ENCODE measurements around the genes RENBP and DKC1.

DNA sequence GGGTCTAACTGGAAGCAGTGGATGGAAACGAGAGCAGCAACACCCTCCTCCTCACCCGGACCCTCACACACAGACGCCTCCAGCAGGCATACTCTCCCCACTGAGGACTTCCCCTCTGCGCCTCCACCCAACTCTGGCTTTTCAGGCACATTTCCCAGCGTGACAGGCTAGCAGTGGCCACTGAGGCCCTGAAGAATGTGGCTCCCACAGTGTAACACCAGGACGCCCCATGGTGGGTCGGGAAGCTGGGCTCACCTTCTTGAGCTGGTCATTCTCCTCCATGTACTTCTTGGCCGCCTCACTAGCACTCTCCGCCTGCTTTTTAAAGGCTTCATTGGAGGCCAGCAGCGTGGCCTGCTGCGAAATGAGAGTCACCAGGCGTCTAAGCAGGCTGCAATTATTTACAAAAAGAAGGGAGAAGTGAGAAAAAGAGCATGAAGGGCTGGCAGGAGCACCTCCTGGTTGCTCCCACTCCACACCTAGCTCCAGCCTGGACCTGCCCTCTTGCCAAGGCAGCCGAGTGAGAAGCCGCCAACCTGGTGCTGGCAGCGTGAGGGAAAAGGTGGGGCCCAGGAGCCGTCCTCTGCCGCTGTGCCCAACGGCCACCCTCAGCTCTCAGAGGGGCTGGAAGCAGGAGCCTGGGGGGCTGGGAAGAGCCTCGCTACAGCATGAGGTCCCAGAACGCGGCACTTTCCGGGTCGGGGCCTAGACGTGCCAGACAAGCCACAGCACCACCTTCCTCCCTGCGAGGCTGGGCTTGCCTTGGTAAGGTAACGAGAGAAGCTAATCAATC lies 16.2 kb downstream of the SLC6A8 start:
- PRO-cap: no peak

DNA sequence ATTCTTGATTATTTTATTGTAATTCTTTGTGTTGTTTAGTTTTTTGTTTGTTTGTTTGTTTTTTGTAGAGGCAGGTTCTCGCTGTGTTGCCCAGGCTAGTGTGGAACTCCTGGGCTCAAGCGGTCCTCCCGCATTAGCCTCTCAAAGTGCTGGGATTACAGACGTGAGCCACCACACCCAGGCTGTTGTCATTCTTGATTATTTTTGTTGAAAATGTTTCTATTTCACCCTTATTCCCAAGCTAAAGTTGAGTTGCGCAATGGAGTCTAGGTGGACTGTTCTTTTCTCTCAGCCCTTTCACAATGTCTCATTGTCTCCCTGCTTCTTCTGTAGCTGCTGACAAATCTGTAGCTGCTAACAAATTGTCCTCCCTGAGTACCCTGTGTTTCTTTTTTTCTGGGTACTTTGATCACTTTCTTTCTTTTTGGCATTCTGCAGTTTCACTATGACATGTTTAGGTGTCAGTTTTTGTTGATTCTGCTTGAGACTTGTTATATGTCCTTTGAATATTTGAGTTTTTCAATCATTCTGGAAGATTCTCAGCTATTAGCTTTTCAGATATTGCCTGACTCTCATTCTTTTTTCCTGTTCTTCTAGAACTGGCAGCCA lies 6.4 kb downstream of the ABCD1 start:
- PRO-cap: no peak

DNA sequence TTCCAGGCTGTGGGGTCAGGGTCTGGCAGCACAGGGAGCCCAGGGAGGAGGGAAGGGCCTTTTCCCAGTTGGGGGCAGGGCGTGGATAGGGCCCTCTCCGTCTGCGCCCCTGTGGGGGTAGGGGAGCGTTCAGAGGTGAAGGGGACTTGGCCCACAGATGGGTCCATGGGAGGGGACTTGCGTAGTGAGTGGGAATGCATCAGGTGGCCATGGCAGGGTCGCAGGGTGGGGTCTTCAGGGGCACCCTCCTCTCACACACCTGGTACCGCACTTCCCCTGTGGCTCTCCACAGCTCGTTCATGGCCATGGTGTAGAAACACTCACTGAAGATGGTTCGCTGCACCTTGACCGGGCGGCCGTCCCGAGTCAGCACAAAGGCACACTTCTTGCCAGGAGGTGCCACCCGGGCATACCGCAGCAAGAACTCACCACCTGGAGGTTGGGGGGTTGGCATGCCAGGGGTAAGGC lies 1.1 kb downstream of the RENBP start:
- PRO-cap: no peak

GRCh38 chrX:153944130-153945069 lies at the start of gene RENBP:
RENBP (minus strand) TSS chrX:153944643.
- PRO-cap: no peak

DNA sequence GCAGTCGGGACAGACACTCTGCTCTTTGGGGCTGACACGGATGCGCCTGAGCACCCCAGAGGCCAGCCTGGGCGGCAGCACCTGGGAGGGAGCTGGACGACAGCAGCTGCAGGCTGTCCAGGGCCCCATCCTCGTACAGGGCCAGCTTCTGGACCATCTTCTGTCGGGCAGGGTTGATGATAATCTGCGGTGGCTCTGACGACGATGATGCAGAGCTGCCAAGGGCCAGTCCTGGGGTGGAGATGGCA lies 7.3 kb downstream of the IRAK1 start:
- PRO-cap: no peak

- PRO-cap: no peak
Measured at GRCh38 chrX:154012696-154012833, 7.1 kb downstream of the IRAK1 start.

DNA sequence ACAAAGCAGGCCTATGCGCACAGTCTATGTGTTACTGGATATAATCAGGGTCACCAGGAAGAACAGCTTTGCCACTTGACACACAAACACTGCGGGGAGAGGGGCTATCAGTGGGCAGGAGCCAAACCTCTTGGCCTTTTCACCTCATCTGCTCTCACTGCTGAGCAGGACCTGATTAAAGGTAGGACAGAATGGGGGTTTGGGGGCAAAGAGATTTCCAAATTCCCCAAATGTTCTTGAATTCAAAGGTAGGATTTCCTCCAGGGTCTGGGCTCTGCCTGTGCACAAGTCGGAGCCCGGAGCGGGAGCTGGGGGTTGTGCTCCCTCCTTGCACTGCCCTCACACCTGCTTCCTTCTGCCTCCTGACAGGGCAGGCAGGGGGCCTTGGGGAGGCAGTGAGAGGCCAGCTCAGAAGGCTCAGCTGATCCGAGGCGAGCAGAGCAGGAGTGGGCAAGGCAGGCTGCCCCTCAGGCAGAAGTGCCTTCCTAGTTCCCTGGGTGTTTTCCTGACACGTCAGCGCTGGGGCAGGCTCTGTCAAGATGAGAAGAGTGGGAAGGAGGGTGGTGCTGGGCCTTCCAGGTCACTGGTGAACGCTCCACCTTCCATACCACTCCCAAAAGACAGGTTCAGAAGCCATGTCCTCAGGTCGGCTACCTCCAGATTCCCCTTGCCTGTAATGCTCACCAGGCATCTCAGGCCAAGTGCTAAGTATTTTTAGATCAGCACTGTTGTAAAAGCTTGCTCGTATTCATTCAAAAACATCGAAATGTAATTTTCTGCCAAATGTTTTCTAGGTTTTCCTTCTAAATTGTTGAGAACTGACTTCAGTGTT lies 5.5 kb upstream of the IRAK1 start:
- PRO-cap: no peak

- PRO-cap: no peak
Measured at GRCh38 chrX:154084378-154085146, 13.0 kb downstream of the MECP2 start.

GRCh38 chrX:154121390-154121747 lies 22.7 kb upstream of the OPN1LW start:
- PRO-cap: no peak

DNA sequence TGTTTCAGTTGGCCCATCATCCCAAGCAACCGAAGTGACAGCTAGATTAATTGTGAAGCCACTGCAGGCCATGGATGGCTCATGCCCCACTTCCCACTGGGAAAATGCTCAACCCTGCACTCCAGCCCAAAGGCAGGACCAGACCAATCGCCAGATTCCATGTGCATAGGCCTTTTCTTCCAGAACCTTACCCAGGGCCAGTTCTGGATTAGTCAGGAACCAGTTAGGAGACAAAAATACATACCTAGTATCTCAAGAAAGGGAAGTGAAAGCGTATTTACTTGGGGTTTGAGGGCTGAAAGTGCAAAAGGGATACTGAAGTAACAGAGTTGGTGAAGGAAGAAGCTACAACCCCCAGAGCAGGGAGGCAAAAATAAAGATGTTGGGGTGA lies 38.1 kb downstream of the TKTL1 start:
- PRO-cap: no peak

- PRO-cap: no peak
Measured at GRCh38 chrX:154358050-154358825, 16.2 kb downstream of the FLNA start.

DNA sequence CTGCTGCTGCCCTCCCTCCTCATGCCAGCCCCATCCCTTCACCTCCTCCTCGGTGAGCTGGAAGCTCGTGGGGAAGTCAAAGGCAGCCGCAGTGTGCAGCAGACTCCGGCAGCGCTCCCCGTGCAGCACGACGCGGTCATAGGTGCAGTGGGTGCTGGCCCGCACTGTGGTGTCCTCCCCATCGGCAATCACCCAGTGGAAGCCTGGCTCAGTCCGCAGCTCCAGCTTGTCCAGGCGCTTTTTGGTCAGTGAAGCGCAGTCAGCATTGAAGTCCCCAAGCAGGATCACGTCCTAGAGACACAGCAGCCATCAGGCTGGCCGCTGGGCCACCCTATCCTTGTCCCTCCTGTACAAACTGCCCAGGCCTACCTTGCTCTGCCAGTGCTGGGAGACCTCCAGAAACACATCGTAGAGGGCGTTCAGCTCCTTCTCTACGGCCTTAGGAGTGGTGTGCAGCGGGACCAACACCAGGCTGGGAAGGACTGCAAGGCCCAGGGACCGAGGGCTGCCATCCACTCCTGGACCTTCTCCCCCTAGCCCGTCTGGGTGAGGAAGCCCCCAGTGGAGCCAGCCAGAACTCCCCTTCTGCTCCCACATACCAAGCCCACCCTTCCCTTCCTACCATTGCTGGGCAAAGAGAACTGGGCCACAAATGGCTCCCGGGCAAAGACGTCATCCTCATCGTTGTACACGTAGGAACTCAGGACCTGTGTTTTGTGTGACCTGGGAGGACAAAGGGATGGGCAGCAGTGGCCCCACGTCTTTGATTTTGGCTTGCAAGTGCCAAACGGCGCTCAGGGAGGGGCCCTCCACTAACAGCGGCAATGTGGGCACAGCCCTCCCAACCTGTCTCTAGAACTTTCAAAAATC lies 5.0 kb downstream of the RPL10 start:
- PRO-cap: no peak

DNA sequence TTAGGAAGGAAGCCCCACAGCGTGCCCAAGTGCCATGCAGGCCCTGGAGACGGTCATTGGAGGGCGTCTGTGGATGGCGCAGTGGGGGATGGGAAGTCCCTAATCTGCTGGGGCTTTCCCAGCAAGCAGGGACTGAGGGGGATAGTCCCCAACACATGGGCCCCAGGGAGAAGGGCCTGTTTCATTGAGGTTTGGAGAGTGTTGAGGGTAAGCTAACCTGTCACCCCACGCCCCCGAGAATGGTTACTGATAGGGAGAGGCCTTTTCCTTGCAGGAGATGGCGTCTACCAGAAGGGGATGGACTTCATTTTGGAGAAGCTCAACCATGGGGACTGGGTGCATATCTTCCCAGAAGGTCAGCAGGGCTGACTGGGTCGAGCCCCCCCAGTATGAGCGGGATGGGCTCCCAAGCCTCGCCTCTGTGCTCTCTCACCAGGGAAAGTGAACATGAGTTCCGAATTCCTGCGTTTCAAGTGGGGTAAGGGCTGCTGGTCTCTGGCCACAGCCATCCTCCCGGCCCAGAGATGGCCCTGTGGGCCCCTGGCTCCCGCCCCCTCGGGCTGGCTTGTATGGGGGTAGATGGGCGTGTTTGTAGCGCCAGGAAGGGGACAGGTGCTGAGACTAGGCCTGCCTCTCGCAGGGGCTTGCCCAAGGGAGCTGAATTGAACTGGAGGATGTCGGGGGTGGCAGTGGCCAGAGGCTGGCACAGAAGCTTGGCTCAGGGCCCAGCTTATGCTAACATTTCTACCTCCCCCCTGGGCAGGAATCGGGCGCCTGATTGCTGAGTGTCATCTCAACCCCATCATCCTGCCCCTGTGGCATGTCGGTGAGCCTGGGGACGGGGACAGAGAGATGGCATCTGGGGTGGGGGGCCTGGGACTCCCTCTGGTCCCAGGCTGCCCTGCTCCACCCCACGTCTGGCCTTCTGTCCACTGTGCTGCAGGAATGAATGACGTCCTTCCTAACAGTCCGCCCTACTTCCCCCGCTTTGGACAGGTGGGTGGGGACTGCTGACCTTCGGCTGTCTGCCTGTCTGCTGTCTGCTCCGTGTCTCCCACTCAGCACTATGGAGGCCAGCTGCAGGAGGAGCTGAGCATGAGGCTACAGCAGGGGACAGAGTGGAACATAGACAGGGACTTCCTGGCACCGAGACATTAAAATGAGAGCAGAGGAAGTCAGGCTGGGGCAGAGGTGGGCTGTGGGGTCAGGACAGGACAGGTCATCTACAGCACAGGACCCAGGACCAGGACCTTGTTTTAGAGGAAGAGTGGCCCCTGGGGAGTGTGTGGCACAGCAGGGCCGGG lies 8.4 kb downstream of the TAFAZZIN start:
- PRO-cap: no peak

GRCh38 chrX:154440932-154441254 lies 3.0 kb upstream of the FAM50A start:
- PRO-cap: no peak

DNA sequence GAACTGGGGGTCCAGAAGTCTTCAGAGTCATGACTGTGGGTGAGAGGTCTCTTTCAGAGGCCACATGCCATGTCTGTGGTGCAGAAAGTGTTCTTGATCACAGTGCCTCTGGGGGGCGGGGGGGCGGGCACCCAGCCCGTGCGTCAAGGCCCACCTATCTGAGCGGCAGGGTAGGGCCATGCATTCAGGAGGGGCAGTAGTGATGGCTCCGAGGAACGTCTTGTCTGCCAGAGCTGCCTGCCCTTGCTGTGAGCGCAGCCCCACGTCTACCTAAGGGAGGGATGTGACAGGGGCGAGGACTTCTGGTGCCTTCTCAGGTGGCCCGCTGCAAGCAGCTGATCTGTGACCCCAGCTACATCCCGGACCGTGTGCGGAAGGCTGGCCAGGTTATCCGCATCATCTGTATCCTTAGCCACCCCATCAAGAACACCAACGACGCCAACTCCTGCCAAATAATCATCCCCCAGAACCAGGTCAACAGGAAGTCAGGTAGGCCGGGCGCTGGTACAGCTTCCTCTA lies 2.6 kb upstream of the FAM50A start:
- PRO-cap: no peak

- PRO-cap: no peak
Measured at GRCh38 chrX:154517242-154517830, 1.3 kb upstream of the FAM3A start.

DNA sequence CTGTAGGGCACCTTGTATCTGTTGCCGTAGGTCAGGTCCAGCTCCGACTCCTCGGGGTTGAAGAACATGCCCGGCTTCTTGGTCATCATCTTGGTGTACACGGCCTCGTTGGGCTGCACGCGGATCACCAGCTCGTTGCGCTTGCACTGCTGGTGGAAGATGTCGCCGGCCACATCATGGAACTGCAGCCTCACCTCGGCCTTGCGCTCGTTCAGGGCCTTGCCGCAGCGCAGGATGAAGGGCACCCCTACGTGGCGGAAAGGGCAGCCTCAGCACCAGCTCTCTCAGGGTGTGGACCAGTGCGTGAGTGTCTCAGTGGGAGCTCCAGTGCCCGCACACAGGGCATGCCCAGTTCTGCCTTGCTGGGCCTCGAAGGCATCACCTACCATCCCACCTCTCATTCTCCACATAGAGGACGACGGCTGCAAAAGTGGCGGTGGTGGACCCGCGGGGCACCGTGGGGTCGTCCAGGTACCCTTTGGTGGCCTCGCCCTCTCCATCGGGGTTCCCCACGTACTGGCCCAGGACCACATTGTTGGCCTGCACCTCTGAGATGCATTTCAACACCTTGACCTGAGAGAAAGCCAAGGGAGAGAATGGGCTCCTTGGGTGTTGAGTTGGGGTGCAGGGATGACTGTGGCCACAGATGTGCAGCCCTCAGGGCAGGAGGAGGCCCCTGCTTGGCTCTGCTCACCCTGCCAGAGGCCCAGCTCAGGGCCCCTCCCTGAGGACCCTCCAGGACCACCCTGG lies 13.9 kb downstream of the G6PD start:
- PRO-cap: no peak

DNA sequence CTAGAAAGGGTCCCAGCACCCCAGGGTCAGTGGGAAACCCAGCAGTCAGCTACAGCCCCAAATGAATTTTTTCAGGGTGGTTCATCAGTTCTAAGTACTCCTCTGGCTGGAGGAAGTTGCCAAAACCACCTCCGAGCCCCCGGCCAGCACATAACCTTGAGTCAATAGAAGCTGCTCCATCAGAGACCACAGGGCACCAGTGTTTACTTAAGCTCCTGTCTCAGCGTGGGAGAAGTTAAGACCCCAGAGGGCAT lies 18.3 kb downstream of the GAB3 start:
- PRO-cap: no peak

DNA sequence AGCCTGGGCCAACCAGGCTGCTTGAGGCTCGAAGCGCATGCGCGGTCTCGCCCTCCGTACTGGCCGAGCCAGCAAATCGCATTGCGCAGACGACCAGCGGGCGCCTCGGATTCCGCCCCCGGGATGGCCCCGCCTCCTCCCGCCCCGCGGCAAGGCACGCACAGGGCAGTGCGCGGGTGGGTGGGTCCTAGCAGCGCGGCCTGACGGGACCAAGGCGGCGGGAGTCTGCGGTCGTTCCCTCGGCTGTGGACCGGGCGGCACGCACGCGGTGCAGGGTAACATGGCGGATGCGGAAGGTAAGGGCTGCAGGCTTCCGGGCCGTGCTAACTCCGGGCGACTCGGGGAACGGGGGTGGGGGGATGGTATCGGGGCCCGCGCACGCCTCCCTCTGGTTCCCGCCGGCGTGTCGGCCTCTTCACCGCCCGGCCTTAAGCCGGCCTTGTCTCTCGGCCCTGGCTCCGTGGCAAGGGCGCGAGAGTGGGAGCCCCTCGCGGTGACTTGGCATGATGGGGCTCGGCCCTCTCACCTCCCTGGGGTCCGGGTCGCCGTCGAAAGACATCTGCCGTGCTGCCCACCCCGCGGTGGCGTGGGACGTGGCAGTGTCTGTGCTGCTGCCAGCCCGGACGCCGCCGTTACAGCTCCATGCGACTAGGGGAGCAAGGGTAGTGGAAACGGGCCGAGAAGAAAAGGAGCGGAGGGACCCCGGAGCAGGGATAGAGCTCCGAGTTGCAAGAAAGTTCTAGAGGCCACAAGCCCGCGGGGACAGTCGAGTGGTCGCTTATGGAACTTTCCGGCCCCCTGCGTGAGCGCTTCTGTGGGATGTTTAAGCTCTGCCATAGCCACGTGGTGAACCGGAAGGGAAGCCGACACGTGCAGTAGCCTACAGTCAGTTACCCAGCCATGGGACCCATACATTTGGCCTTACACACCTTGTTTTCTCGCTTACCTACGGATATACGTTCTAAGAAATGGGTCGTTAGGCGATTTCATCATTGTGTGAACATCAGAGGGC lies at the start of gene DKC1:
Gene DKC1, plus strand, starts transcription at position 179 of the 1,012 bp plus-strand sequence.
- PRO-cap: bidirectional peak, plus-strand start at position 183 of the sequence, minus-strand start outside the sequence

GRCh38 chrX:154774303-154774823 lies 11.7 kb downstream of the DKC1 start:
- PRO-cap: no peak